Vein endothelial cell (primary cell): ENCODE measurements around a stretch of chr1.

DNA sequence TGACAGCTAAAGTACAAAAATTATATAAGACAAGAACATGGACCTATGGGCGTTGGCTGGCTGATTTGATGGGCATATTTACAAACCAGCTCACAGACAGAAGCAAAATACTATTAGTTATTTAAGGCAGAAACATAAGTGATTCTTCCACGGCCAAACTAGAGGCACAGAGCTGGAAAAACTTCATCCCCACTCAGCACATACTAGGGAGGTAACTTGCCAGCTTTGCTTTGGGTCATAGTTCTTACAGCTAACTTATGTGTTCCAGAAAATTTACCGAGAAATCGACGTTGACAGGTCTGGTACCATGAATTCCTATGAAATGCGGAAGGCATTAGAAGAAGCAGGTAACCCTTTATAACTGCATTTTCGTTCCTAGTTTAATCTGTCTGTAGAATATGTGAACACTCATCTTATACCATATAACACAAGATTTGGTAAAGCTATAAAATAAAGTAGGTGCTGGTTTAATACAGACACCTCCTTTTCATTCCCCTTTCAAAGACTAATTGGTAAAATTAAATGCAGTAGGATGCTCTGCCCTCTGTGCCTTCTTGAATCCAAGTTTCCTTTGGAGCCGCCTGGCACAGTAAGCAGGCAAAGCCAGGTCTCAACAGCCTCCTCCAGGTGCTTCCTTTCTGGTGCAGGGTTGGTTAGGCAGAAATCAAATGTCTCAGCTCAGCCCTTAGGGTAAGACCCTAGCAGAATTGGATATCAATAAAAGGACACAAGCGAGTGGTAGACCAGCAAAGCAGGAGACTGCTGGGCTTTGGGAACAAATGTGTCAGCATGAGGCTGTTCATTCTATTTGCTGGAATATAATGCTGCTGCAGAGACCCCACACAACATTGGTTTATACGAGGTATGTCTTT, 58.1 kb downstream of the CAPN2 start:
- CAGE, long polyA plus RNA = no peak

GRCh38 chr1:223771449-223772782, 59.6 kb downstream of the CAPN2 start:
- CAGE, long polyA plus RNA = no peak

DNA sequence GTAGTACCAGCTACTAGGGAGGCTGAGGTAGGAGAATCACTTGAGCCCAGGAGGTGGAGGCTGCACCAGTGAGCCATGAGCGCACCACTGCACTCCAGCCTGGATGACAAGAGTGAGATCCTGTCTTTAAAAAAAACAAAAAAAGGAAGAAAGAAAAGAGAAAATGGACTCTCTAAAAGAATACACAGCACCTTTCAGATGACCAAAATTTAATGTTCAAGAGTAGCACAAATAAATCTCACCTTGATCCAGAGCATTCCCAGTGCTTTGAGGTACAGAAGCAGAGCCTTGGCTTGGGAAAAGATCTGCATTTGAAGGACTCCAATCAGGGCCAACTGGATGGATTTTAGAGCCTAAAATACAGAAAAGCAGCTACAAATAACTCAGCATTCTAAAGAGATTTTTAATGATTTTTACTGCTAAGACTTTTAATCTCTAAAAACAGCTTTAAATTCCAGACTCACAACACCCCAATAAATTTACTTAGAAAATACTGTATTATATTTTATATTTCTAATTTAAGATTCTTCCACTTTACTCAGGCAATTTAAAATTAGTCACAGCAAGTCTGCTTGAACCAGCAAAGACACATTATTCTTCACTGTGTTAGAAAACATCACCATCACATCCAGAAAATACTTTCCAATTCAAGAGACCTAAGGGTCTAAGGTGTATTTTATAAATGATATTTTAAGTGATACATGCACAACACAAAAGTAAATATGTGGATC, 45.1 kb downstream of the TP53BP2 start:
- CAGE, long polyA plus RNA = no peak

- CAGE, long polyA plus RNA = no peak
These were observed 69.8 kb upstream of the TP53BP2 start for GRCh38 chr1:223915449-223915946.

DNA sequence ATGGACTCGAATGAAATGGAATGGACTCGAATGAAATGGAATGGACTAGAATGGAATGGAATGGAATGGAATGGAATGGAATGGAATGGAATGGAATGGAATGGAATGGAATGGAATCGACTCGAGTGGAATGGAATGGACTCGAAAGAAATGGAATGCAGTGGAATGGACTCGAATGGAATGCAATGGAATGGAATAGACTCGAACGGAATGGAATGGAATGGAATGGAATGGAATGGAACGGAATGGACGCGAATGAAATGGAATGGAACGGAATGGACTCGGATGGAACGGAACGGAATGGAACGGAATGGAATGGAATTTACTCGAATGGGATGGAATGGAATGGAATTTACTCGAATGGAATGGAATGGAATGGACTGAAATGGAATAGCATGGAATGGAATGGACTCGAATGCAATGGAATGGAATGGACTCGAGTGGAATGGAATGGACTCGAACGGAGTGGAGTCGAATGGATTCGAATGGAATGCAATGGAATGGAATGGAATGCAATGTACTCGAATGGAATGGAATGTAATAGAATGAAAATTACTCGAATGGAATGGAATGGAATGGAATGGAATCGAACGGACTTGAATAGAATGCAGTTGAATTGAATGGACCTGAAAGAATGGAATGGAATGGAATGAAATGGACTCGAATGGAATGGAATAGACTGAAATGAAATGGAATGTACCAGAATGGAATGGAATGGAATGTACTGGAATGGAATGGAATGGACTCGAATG, 100.1 kb upstream of the FBXO28 start:
- CAGE, long polyA plus RNA = no peak

GRCh38 chr1:224080122-224081081, 33.5 kb upstream of the FBXO28 start:
- CAGE, long polyA plus RNA = no peak

DNA sequence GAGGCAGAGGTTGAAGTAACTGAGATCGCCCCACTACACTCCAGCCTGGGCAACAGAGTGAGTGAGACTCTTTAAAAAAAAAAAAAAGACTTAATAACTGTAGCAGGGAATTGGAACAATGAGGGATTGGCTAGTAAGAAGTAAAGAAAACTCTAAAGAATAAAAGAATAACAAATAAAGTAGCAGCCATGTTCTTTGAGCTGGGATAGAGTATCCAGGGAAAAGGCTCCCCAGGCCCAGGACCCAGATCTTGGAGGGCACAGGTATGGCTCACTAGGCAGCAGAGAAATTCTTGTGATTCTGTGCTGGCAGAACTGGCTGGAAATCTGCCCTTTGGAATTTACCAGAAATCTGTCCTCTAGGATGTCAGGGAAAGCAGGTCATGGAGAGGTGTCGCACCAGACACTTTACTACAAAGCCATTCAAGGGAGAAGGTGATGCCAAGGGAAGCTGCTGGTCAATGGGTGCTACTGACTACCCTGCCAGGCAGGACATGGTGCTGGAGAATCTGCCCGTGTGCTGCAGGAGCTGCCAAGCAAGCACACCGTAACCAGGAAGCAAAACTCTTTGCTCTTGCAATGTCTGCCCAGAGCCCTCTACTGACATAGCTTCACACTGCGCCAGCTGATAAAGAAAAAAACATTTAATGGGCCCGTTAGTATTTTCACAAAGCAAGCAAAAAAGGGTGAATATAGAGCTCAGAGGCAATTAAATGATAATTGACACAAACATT, 7.4 kb upstream of the FBXO28 start:
- CAGE, long polyA plus RNA = no peak

- CAGE, long polyA plus RNA = no peak
These were observed 701 bp downstream of the DEGS1 start for GRCh38 chr1:224183388-224184493.

GRCh38 chr1:224245119-224245720, 62.2 kb downstream of the DEGS1 start:
- CAGE, long polyA plus RNA = no peak

GRCh38 chr1:224275224-224275691, 54.7 kb downstream of the NVL start:
- CAGE, long polyA plus RNA = no peak

- CAGE, long polyA plus RNA = no peak
These were observed 2.0 kb downstream of the CNIH4 start for GRCh38 chr1:224358628-224359202.

- CAGE, long polyA plus RNA = no peak
These were observed 31.4 kb downstream of the CNIH4 start for GRCh38 chr1:224387872-224388592.

- CAGE, long polyA plus RNA = no peak
These were observed 23.3 kb downstream of the WDR26 start for GRCh38 chr1:224411322-224411653.

- CAGE, long polyA plus RNA = no peak
These were observed 16.4 kb downstream of the WDR26 start for GRCh38 chr1:224418236-224418612.

GRCh38 chr1:224420832-224421465, 13.6 kb downstream of the WDR26 start:
- CAGE, long polyA plus RNA = no peak

- CAGE, long polyA plus RNA = no peak
These were observed 78.1 kb upstream of the WDR26 start for GRCh38 chr1:224512592-224513180.

GRCh38 chr1:224542670-224543473, 73.2 kb upstream of the CNIH3 start:
- CAGE, long polyA plus RNA = no peak

GRCh38 chr1:224623564-224624303, 7.6 kb downstream of the CNIH3 start:
- CAGE, long polyA plus RNA = no peak

DNA sequence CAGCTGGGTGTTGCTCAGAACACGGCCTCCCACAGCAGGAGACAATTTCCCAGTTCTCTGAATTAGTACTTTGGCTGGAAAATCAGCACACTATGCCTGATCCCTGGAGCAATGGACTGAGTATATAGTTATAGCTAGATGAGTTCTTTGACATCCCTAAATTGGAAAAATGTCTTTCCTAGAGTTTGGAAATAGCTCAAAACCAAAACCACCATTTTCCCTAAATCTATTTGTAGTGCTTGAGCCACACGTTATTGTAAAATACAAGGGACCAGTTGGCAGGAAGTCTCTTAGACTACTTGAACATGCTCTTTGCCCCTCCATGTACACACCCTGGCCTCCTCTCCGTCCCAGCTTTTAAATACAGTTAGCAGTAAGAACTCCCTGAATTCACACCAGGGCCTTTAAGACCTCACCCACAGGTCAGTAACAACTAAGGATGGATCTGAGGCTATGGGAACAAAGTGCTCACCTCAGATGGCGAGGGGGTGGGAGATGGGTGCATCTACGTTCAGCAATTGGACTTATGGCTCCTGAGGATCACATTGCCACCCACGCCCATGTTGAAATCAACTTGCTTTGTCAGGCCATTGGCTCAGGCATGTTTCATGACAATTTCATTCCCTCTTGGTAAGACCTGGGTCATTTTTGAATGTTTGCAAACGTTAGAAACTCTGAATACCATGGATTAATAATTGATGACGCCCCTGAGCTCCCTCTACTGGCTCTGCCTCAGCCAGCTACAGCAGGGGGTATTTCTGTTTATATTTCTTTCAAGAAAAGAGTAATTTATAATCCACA, 13.4 kb upstream of the LBR start:
- CAGE, long polyA plus RNA = no peak

DNA sequence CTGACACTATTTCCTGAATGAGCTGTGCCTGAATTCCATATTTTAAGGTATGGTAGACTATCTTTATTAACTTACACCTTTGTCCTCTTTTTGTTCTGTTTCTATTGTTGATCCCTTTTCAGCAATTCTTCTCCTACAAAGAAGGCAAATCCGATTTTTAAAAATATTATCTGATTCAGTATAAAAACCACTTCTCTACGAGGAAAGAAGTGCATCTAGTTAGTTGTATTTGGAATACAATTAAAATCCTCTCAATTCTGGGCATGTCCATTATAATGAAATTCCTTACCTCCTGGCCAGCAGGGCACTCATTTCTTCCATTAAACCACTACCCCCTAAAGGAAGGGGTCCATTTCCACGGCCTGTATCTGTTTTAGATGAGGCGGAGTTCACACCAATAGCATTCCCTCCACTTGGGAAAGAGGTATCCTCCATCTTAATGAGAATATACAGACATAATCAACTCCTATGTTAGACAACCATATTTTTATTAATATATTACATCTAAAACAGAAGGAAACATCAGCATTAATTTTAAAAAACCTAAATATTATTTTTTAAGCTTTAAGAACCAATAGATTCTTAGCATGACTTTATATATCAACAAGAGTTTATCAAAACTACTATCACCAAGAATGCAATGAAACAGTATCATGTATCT, 84.9 kb upstream of the LBR start:
- CAGE, long polyA plus RNA = no peak